Cardiac muscle cell (in vitro differentiated cells and primary cell): ENCODE measurements around the genes TF and RYK.

- RAMPAGE, long total RNA, result no peak
- RRBS, result no CpG with 5 or more reads among the region's 4 CpGs
Observed at GRCh38 chr3:133659778-133660662, 1.7 kb downstream of the TOPBP1 start.

- RAMPAGE, long total RNA, result no peak
- RRBS, result 3% methylated on average over 20 of the region's 56 CpGs
Observed at GRCh38 chr3:133745785-133746875, at the start of gene TF. TF (plus strand) TSS chr3:133746393.

GRCh38 chr3:133948190-133949003, 52.7 kb upstream of the RAB6B start:
- RAMPAGE, long total RNA, result no peak
- RRBS, result no CpG with 5 or more reads among the region's 11 CpGs

- RAMPAGE, long total RNA, result no peak
- RRBS, result no CpG with 5 or more reads among the region's 4 CpGs
Observed at GRCh38 chr3:134057380-134057845, 27.7 kb upstream of the SLCO2A1 start.

DNA sequence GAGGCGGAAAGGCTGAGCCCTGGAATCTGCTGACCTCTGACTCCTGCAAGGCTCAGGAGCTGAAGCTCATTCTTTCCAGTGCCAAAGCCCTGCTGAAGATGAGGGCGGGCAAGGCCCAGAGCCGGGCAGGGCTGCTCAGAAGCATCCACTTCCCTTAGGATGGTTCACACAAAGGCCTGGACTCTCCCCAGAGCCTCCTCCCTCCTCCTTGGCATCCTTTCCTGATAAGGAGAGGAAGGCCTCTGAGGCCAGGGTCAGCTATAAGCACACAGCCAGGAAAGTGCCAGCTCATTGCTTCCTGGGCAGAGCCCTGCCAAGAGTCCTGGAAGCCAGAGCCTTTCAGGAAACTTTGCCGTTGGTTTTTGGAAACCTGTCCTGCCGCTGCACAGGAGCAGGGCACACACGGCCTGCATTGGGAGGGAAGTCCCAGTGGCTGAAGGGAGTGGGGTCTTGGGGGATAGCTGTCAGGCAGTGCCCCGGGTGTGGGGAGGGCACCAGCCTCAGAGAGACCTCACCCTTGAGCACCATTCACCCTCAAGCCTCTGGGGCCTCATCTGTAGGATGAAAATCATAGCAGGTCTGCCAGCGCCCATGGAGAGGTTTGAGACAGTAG, 37.3 kb upstream of the SLCO2A1 start:
- RAMPAGE, long total RNA, result no peak
- RRBS, result no CpG with 5 or more reads among the region's 8 CpGs

GRCh38 chr3:134250727-134251294, at the start of gene RYK:
RYK (minus strand) TSS chr3:134250859.
- RAMPAGE, long total RNA, result no peak
- RRBS, result 1% methylated on average over 39 of the region's 60 CpGs

GRCh38 chr3:134367106-134367877, 7.0 kb downstream of the AMOTL2 start:
- RAMPAGE, long total RNA, result no peak
- RRBS, result no CpG with 5 or more reads among the region's 12 CpGs

GRCh38 chr3:134375814-134376670, 1.8 kb upstream of the AMOTL2 start:
- RAMPAGE, long total RNA, result no peak
- RRBS, result no CpG with 5 or more reads among the region's 10 CpGs

DNA sequence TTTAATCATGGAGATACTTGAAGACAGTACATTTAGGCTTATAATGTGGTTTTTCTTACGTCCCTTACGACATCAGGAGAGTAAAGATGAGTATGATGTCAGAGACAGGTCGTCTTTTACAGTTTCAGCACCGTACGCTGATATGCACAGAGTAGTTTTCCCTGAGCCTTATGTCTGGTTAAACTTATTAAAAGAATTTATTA, 936 bp downstream of the CEP63 start:
- RAMPAGE, long total RNA, result no peak
- RRBS, result no CpG with 5 or more reads among the region's 5 CpGs

GRCh38 chr3:134597440-134598163, 53.2 kb downstream of the KY start:
- RAMPAGE, long total RNA, result no peak
- RRBS, result no CpG with 5 or more reads among the region's 7 CpGs

DNA sequence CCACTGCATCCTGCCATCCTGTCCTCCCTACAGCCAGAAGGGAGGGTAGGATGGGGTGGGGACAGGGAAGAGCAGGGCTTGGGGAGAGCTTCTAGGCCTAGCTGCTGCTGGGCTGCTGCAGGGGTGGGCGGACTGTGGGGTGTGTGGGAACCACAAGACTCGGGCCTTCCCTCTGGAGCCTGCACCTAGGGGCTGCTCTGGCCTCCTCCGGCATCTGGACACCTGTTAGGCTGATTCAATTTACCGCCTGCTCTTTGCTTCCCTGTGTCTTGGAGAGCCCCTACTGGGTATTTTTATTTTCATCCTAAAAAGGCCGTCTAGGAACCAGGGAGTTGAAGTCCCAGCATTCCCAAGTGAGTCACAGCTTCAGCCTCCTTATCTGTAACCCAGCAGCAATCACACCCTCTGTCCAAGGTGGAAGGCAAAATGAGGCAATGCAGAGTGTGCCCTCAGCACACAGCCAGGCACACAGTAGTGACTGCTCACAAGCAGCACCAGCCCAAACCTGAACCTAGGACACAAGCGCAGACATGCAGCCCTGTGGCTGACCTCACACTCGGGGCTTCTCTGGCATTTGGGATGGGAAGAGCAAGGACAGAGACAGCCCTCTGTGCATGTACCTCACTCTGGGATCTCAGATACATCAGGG, 13.2 kb upstream of the KY start:
- RAMPAGE, long total RNA, result no peak
- RRBS, result no CpG with 5 or more reads among the region's 7 CpGs

DNA sequence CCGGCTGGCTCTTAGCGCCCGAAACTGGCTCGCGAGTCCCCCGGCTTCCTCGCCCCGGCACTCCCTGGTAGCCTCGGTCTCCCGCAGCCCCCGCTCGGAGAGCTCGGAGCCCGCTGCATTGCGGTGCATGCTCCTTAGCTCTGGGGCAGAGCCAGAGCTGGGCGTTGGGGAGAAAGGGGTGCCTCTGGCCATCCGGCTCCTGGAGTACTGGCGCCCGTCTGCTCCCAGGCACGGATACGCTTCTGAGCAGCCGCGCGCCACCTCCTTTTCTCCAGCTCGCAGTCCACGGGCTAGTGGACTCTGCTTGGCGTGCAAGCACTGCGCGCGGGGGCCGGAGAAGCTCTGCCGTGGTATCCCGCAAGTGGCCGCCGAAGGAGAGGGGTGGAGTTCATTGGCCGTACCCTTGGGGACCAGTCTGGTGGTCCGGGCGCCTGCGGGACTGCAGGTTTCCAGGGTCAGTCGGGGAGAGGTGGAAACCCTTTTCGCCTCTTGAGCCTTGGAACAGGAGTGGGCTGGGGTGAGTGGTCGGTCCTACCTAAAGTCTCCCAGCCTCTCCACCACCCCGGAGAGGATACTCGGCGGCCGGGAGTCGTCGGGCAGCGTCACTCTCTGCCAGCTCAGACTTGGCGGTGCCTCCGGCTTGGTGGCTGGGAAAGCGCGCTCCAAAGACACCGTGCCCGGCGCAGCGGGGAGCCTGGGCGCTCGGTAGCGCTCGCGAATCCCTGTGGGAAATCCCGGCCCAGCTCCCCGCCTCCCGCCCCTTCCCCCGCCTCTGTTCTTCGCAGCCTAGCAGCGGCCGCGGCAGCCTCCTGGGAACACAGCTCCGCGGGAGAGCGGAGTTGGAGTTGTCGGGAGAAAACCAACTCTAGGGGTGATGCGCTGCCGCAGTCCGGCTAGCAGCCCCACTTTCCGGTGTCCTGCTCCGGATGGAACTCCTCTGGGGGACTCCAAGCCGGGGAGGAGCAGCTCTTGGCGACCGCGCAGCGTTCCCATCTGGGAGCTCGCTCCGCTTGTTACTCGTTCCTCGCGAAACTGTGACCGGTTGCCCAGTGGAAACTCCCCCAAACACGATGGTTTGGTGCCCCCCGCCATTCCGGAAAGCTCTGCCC, 1.2 kb downstream of the EPHB1 start:
- RAMPAGE, long total RNA, result no peak
- RRBS, result 3% methylated on average over 40 of the region's 93 CpGs

DNA sequence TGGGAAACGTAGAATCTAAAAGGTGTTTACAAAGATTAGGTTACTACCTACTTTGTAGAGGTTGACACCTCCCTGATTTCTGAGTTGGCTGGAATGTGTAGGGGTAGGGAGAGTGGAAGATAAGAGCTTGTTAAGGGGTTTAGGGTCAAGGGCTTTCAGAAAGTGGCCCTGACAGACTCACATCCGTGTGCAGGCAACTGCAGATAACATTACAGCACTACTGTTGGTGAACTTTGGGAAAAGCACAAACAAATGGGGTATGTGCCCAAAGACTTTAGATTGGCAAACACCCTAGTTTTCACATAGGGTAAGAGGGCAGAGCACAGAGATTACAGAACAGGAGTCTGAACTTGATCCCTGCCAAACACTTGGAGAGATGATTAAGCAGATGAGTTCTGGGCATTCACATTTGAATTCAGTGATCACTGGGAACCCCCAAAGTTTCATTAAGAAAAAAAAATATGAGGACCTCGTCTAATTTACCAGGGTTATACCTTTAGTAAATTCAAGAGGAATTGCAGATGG, 375.7 kb downstream of the EPHB1 start:
- RAMPAGE, long total RNA, result no peak
- RRBS, result no CpG with 5 or more reads among the region's 3 CpGs

- RAMPAGE, long total RNA, result no peak
- RRBS, result no CpG with 5 or more reads among the region's 10 CpGs
Observed at GRCh38 chr3:135908178-135908652, 57.3 kb upstream of the PPP2R3A start.

DNA sequence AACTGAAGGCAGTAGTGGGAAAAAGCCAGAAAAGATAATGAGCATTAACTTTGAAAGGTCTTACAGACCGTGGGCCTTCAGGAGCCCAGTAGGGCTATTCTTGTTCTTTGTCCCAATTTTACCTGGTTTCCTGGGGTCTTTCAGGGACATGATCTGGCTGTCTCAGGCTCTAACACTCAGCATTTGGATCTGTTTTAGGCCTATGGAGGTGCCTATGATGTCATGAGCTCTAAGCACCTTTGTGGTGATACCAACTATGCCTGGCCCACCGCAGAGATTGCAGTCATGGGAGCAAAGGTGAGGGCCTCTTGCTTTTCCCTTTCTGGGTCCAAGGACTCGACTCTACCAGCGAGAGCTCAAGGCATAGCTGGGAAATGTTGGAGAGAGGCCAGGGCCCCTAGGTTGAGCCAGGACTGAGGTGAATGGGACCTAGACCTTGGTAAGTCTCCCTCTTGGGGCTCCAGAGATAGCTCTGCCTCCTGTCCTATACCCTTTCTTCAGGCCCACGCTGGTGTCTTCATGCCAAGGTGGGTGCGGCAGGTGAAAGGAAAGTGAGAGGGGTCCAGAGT, 77.4 kb downstream of the PCCB start:
- RAMPAGE, long total RNA, result no peak
- RRBS, result no CpG with 5 or more reads among the region's 6 CpGs

GRCh38 chr3:136632549-136632960, 119.6 kb downstream of the STAG1 start:
- RAMPAGE, long total RNA, result no peak
- RRBS, result no CpG with 5 or more reads among the region's 4 CpGs

DNA sequence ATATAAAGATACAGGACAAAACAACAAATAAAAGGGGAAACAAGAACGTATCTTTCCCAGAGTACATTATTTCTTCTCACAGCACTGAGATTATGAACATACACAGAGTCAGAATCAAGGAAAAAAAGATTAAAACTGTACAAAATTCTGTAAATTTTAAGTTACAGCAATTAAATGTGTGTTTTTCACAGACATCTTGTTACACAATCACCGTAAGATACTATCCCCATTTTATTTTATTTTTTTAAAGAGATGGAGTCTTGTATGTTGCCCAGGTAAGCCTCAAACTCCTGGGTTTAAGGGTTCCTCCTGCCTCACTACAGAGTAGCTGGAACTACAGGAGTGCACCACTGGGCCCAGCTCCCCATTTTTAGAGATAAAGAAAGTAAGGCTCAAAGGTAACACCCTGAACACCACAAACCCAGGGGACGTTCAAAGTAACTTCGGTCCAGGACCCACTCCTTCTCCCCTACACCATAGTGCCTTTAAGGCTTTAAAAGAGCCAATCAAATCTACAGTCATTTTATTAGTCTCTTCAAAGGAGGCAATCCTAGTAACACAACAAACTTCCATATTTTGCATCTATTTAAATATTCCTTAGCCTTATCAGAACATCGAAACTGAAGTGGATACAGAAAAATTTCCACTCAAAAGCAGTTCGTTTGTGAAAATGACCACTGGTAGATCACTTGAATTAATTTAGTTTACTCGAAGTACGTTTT, 2.1 kb downstream of the STAG1 start:
- RAMPAGE, long total RNA, result no peak
- RRBS, result no CpG with 5 or more reads among the region's 8 CpGs

GRCh38 chr3:136862325-136863347, 628 bp downstream of the NCK1 start:
- RAMPAGE, long total RNA, result no peak
- RRBS, result 2% methylated on average over 15 of the region's 69 CpGs

- RAMPAGE, long total RNA, result no peak
- RRBS, result no CpG with 5 or more reads among the region's 3 CpGs
Observed at GRCh38 chr3:136984718-136985341, 27.0 kb downstream of the IL20RB start.

- RAMPAGE, long total RNA, result no peak
- RRBS, result no CpG with 5 or more reads among the region's 8 CpGs
Observed at GRCh38 chr3:137163133-137164252, 205.7 kb downstream of the IL20RB start.